ENCODE data around the genes MPZL1 and MPC2.

DNA sequence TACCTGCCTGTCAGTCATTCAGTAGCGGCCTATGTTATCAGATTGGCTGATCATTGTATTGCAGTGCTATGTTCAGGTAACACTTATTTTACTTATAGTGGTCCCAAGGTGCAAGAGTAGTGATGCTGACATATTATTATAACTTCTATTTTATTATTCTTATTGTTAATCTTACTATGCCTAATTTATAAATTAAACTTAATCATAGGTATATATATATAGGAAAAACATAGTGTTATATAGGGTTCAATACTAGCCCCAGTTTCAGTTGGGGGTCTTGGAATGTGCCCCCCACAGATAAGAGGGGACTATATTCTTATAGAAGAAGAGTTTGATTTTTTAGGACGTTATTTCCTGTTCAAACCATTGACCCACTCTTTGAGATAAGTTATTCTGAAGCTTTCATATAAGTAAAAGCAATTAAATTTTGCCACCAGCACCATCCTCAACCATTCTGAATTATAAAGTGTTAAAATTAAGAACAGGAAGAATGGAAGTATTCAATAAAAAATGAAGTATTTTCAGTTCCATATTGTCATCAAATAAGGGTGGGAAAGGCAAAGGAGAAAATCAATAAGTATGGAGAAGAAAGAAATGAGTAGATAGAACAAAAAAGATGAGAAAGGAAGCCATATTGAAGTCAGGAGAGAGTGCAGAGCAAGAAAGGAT lies 55.7 kb downstream of the POU2F1 start:
- PRO-cap: no peak
- CAGE, long polyA plus RNA: no peak

GRCh38 chr1:167344584-167345568 lies 124.2 kb downstream of the POU2F1 start:
- PRO-cap: no peak
- CAGE, long polyA plus RNA: no peak

GRCh38 chr1:167417575-167418221 lies 100.6 kb downstream of the CD247 start:
- PRO-cap: no peak
- CAGE, long polyA plus RNA: no peak

DNA sequence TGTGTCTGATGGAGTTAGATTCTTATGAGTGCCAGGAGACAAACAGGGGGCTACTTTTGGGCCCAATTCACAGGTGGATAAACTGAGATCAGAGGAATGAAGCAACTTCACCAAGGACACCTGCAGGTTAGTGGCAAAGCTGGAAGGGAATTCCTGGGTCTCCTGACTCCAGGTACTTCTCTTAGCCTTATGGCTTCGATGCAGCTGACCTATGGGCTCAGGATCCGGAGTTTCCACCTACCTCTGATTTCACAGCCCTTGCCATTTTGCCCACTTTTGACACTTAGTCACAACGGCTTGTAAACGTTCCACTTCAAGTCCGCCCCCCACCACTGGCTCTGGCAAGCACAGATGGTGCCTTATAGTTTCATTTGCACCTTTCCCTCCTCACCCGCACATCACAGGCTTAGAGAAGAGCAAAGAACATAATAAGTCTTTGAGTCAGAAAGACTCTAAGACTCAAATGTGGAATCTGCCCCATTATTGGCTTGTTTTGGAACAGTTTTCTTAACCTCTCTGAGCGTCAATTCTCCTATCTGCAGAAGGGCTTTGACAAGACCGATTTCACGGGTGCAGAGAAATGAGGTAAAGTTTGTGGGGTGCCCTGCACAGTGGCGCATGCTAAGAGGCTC lies 72.3 kb downstream of the CD247 start:
- PRO-cap: no peak
- CAGE, long polyA plus RNA: no peak

DNA sequence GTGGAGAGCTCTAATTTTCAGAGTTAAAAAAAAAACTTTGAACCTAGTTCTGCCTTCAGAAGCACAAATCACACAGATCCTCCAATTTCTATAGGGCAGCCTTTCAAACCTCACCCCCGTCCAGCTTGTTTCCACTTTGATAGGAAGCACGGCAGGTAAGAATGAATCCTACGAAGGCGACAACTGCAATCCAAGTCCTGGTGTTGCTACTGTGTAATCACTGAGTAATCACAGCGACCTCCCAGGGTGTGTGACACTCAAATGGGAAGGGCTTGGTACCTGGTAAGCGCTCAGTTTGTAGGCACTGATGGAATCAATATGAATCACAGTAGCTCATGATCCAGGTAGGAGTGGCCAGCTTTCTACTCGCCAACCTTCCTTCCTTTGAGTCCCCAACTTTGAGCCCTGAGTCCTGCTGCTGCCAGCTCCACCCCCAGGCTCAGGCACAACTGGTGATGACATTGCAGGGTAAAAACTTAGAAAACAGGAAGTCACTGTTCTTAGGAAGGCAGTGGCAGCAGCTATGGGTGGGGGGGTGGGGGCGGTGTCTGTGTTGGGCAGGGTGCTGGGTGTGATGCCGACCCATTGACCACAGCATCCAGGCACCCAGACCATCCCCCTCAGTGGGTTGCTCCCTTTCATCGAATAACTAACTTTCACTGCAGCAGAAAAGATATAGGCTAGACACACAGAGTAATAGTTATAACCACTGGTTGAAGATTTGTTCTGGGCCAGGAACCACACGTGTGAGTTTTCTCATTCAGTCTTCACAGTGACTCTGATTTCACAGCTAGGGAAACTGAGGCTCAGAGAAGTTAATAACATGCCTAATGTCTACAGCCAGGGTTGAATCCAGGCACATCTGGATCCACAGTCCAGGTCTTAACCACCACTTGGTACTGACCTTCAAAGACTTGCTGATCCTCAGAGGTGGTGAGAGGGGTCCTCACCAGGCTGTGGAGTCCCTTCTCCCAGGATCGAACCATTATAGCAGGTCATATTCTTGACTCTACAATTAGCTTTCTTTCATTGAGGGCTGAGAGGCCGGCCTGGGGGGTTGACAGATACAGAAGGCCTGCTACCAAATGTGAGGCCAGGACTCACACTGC lies 70.5 kb downstream of the CD247 start:
- PRO-cap: bidirectional peak, plus-strand start at position 497 of the sequence, minus-strand start at position 451 of the sequence
- CAGE, long polyA plus RNA: no peak

DNA sequence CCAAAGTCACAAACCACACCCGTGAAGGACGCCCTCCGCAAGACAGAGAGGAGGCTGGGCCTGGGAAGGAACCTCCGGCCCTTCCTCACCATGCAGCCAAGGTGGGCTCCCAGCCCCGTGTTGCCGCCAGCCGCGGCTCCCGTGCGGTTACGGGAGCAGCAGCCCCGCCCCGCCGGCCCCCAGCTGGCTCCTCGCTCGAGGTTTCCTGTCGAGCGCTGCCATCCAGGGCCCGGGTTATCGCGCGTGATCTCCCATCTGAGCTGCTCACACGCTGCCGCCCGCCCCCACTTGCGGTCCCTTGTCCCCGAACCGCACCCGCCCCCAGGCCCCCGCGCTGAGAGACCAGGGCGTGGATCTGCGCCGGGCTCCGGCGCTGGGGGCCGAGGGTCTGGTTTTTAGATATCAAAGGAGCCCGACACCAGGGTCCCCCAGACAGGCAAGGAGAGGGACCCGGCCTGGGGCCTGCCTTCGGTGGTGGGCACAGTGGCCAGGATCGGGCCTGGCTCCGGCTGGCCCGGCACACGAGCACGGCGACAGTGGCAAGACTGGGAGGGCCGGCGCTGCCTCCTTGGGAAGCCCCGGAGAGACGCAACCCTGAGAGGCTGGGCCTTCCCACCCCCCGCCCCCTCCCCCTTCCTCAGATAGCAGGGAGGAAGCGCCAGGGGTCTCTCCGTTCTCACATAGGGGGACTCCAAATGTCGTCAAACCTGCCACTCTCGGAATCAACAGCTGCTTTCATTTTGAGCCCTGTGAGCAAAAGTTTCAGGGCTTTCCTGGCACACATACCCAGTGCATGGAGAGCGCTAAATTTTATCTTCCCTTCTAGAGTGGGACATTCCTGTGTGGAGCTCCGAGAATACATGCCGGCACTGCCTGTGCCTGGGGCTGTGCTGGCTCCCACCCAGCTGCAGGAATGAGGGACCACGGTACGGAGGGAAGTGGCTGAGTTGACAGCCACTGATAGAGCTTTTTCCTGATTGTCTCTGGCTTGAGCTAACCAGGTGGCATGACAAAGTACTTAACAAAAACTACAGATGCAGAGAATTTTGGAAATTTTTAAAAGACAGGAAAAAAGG lies 62.6 kb downstream of the CD247 start:
- PRO-cap: bidirectional peak, plus-strand start at position 218 of the sequence, minus-strand start at position 122 of the sequence; bidirectional peak, plus-strand start at position 835 of the sequence, minus-strand start at position 547 of the sequence
- CAGE, long polyA plus RNA: no peak

- PRO-cap: no peak
- CAGE, long polyA plus RNA: no peak
These were observed 12.0 kb downstream of the CREG1 start for GRCh38 chr1:167541097-167542455.

GRCh38 chr1:167554214-167554497 lies 594 bp upstream of the CREG1 start:
- PRO-cap: no peak
- CAGE, long polyA plus RNA: no peak

DNA sequence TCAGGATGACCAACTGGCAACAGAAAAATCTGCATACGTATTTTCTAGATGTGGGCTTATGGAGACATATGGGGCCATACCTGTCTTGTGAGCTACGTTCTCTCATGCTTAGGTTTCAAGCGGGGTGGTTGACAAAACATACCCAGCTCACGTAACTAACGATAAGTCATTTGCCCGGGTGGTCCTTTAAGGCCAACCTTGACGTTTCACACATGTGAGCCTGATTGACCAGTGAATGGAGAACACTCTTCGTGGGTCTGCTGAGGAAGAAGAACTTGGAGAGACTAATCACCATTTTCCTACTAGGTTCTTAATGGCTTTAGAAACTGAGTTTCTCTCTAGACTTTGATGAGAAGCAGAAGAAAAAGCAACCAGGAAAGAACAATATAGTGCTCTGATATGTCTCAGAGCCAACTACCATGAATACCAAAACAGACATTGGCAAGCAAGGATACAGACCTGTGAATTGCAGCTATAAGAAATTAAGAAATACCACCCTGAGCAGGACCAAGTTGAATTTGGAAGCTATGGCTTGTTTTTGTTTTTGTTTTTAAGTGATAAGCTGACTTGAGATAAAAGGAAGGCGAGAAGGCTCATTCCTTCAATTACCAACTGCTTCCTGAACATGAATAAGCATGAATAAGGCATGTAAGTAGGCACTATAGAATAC lies 13.3 kb upstream of the RCSD1 start:
- PRO-cap: unidirectional peak, plus-strand start at position 429 of the sequence
- CAGE, long polyA plus RNA: no peak

GRCh38 chr1:167650067-167650751 lies 20.2 kb downstream of the RCSD1 start:
- PRO-cap: bidirectional peak, plus-strand start at chr1:167650398, minus-strand start at chr1:167650362
- CAGE, long polyA plus RNA: no peak

DNA sequence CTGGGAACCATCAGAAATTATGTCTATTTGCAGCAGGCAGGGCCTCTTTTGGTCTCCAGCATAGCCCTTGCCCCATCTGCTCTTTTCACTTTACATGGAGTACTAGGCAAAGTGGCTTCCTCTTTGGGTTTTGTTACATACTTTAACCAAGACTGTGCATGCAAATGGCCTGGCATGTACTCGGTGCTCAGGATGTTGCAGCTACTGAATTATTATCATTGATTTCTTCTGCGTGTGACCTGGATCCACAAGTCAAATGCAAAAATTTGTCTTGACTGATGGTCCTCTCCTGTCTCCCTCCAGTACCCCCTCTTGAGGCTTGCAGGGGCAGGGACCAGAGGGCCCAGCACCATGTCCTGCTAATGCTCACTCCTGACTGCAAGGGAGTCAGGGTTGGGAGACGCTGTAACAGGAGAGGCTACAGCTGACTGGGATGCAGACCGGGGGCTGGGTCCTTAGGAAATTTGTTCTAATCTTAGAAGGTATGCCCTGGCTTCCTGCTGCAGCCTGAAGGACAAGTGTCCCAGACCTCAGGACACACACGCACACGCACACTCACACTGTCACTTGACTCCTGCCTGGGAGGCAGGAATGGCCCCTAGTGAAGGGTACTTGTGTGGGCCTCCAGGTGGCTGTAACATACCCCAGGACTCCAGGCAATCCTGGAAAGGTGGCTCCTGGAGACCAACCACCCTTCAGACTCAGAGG lies 39.6 kb downstream of the RCSD1 start:
- PRO-cap: no peak
- CAGE, long polyA plus RNA: no peak

DNA sequence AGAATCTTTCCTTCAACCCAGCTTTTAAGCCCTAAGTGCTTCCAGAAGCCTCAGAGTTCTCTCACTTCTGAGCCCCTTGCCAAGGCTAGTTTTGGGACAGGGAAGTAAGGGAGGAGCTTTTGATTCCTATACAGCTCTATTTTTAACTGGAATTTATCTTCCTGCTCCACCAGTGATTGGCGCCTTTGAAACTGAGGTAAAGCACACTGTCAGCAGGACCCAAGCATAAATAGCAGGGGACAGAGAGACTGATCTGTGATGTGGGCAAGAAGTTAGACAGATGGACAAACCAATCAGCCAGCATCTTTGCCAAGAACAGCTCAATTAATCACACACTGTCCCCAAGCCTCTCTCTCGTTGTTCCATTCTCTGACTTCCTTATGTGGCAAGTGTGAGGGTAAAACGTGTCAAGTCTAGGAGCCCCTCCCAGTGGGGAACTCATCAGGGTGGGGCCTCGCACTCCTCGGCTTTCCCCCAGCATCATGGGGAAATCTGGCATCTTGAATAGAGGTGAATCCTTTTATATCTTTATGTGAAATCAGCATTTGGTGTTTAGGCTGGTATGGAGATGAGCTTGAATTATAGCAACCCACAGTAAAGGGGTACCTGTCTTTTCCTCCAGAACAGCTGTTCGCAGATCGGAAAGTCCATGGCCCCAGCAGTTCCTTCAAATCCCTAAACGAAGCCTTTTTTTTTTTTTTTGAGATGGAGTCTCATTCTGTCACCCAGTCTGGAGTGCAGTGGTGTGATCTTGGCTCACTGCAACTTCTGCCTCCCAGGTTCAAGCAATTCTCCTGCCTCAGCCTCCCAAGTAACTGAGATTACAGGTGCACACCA lies 40.1 kb upstream of the MPZL1 start:
- PRO-cap: no peak
- CAGE, long polyA plus RNA: no peak

GRCh38 chr1:167714788-167715741 lies 6.7 kb upstream of the MPZL1 start:
- PRO-cap: bidirectional peak, plus-strand start at chr1:167715634, minus-strand start at chr1:167715564
- CAGE, long polyA plus RNA: no peak

GRCh38 chr1:167721606-167722700 lies at the start of gene MPZL1:
Gene MPZL1, plus strand, starts transcription at chr1:167721982.
- PRO-cap: bidirectional peak, plus-strand start at chr1:167721982, minus-strand start at chr1:167721799
- CAGE, long polyA plus RNA: no peak

- PRO-cap: no peak
- CAGE, long polyA plus RNA: no peak
These were observed 93.3 kb downstream of the ADCY10 start for GRCh38 chr1:167820550-167821098.

- PRO-cap: bidirectional peak, plus-strand start at chr1:167936696, minus-strand start at chr1:167936562; bidirectional peak, plus-strand start at chr1:167937280, minus-strand start at chr1:167937125
- CAGE, long polyA plus RNA: start-site peak on the plus strand at chr1:167936888-167936999, 44 and 53 reads in 2 replicates
These were observed at the start of gene MPC2 for GRCh38 chr1:167936451-167937417. Gene MPC2, minus strand, starts transcription at chr1:167937072.

GRCh38 chr1:168030510-168031673 lies 94.0 kb upstream of the MPC2 start:
- PRO-cap: no peak
- CAGE, long polyA plus RNA: no peak

- PRO-cap: no peak
- CAGE, long polyA plus RNA: no peak
These were observed 54.7 kb downstream of the GPR161 start for GRCh38 chr1:168081642-168082839.

- PRO-cap: no peak
- CAGE, long polyA plus RNA: no peak
These were observed 38.9 kb downstream of the TBX19 start for GRCh38 chr1:168319497-168320148.

GRCh38 chr1:168342572-168343245 lies 62.0 kb downstream of the TBX19 start:
- PRO-cap: no peak
- CAGE, long polyA plus RNA: no peak